ENCODE measurements around a stretch of chr4.

- PRO-cap, 2 experiments: no peak in any of the 2 experiments
These were observed 112.0 kb downstream of the STOX2 start for GRCh38 chr4:184017120-184017405.

DNA sequence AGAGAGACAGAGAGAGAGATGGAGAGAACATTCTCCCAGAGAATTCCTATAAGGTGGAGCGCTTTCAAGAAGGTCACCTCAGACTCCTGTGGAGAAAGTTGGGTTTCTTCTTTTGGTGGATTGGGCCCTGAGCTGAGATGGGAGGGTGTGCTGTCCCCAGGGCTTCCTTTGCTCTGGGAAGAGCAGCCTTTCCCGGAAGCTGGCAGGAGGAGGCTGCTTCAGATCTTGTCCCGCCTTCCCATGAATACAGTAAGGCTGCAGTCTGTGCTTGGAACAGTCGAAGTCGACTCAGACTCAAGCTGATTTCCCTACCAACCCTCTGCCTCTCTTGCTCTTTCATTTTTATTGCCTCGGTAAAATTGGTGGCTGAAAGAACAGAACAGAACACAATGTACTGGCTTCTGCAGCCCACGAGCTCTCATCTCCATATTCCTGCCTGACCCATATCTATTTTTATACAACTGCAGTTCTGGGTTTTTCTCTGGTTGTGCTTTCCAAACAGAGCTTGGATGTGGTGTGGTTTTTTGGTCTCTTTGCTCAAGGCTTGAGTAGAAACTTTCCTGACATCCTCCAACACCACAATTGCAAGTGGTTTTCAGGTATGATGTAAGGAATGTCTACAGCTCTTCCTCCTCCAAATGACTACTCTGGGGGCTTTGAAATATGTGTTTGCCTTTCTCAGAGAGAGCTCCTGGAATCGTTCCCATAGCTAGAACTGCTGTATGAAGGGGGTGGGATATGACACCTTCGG is 61.5 kb downstream of the ENPP6 start:
- PRO-cap, 2 experiments: no peak in any of the 2 experiments

DNA sequence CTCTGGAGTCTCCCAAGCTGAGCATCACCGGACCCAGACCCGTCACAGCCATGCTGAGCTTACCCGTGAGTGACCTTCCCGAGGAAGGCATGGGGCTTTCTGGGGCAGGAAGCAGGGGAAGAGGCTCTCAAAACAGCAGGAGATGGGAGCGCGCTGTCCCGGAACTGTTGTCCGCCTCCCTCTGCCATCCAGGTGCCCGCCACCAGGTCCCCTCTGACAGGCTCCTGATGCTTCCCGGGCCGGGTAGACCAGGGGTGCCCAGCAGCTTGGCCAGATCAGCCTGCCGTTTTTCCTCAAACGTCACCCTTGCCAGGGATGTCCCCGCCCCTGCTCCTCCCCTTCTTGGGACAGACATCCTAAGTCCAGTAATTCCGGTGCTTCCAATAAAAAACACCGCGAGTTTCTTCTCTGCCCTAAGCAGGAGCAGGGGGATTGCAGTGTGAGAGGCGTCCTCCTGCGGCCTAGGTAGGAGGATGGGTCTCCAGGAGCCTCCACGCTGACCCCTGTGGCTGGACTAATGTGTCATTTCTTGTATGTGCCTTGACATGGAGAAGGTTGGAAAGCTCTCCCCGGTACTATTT is 66.4 kb upstream of the ENPP6 start:
- PRO-cap, 2 experiments: no peak in any of the 2 experiments

GRCh38 chr4:184346581-184347209 is 127.7 kb downstream of the IRF2 start:
- PRO-cap, 2 experiments: no peak in any of the 2 experiments

DNA sequence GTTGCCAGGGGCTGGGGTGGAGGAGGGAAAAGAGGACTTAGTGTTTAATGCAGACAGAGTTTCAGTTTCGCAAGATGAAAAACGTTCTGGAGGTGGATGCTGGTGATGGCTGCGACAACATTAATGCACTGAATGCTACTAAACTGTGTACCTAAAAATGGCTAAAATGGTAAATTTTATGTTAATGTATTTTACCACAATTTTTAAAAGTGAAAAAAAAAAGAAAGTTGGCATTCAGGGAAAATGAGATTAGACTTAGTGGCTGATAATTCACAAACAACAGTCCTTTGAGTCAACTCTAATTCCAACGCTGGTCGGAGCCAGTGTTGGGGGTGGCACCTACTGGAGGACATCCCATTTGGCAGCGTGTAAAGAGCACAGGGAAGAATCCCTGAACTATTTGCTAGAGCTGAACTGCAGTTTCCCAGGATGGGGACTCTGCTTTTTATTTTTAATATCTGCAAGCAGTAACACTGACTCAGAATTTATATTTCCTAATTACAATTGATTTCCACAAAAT is 77.0 kb downstream of the IRF2 start:
- PRO-cap, 2 experiments: no peak in any of the 2 experiments

DNA sequence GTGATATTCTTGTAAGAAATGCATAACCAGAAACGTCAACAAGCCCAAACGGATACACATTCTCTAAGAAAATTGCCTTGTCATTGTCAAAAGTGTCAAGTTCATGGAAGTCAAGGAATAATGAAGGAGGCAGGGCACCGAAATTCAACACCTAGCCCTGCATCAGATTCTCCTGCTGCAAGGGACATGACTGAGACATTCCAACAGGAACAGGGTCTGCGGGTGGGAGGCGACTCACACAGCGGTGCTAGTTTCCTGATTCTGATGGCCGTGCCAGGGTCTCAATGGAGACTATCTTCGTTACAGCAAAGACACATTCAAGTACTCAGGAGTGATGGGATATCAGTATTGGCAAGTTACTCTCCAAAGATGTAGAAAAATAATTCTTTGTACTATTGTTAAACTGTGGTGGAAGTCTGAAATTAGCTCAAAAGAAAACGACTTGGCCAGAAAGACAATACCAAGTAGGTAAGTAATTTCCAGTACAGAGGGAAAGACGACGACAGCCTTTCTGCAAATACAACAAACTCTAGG is 26.6 kb downstream of the IRF2 start:
- PRO-cap, 2 experiments: no peak in any of the 2 experiments

DNA sequence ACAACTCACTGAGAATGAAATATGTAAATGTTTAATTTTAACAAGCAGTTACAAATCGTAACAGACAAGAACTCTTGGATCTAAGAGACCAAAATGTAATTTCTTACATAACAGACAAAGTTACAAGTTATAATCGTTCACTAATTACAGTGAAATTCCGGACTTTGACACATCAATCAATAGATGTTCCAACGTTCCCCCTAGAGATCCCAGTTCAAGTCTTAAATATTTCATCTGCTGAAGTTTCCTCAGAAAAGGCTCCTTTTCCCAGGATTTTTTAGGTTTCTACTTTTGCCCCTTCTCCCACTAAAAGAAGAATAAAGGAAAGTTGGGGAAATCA is 2.5 kb downstream of the IRF2 start:
- PRO-cap, 2 experiments: no peak in any of the 2 experiments

- PRO-cap, 2 experiments: peak in 2 of 2 experiments; most common plus-strand start chr4:184475292 (in 1); most common minus-strand start chr4:184475107 (in 2)
These were observed 645 bp upstream of the IRF2 start for GRCh38 chr4:184474946-184475443.

GRCh38 chr4:184503637-184504257 is 29.4 kb upstream of the IRF2 start:
- PRO-cap, 2 experiments: no peak in any of the 2 experiments

DNA sequence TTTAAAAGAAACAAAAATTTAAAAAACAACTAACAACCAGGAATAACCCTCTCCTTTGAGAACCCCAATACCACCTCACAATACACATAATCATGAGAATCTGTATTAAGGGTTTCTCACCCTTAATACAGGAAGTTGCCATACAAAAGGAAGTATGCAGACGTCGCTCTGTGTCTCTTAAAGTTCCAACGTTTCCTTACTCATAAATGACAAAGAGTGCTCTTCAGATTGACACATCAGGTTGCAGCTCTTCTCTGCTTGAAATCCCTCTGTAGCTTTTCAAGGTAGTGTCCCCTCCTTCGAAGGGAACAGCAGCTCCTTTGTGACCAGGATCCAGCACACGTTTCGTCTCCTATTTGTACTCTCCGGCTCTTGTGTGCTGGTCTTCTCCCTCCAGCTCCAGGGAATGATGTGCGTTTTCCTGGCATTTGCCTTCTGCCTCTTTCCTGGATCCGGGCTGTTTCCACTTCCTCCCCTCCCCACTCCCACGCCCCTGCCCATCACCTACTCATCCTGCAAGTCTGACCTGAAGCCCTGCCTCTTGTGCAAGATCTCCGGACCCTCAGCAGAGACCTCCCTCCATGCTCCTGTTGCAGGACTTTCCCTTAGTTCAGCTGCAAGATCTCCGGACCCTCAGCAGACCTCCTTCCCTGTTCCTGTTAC is 74.1 kb upstream of the IRF2 start:
- PRO-cap, 2 experiments: no peak in any of the 2 experiments

DNA sequence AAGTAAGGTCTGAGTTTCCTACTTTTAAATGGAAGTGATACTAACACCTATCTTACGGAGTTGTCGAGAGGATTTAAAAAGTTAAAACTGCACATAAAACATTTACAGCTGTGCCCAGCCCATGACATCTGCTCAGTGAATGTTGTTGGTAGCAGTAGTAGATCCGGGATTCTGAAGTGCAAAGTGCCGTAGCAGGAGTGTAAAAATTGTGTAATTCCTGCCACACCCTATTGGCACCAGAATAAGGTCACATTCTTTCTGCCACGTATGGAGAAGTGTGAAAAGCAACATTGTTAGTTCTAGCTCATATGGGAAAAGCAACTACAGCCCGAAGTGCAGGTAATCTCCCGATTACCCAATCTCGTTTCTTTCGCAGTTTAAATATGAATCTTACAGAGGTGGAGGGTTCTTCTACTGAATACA is 31.1 kb downstream of the PRIMPOL start:
- PRO-cap, 2 experiments: no peak in any of the 2 experiments

DNA sequence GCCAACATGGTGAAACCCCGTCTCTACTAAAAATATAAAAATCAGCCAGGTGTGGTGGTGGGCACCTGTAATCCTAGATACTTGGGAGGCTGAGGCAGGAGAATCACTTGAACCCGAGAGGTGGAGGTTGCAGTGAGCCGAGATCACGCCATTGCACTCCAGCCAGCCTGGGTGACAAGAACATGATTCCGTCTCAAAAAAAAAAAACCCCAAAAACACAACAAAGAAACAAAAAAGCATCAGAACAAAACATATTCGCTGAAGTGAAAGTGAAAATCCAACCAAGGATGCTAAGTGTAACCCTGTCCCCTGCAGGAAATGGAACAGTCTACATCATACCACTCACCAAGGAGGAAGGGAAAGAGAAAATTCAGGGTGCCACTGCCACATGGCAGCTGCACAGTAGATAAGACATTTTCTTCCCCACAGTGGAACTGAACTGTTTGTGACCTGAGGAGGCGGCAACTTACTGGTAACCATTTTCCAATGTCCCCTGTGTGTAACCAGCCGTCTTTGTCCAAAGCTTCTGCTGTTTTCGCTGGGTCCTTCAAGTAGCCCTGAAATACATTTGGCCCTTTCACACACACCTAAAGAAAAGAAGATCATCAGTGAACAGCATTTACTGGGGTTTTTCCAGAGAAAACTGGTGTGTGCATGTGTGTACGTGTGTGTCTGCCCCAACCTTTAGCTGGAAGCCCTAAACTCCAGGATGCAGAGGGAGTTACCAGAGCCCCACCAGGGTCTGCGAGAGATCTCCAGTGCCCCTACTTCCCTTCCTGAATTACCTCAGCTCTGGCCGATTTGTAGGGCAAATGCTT is 28.2 kb upstream of the CENPU start:
- PRO-cap, 2 experiments: peak in 2 of 2 experiments; most common plus-strand start position 326 of the sequence (in 2); most common minus-strand start position 184 of the sequence (in 1)

- PRO-cap, 2 experiments: no peak in any of the 2 experiments
These were observed 41.3 kb downstream of the ACSL1 start for GRCh38 chr4:184784384-184785034.

GRCh38 chr4:184787654-184788320 is 38.0 kb downstream of the ACSL1 start:
- PRO-cap, 2 experiments: no peak in any of the 2 experiments

DNA sequence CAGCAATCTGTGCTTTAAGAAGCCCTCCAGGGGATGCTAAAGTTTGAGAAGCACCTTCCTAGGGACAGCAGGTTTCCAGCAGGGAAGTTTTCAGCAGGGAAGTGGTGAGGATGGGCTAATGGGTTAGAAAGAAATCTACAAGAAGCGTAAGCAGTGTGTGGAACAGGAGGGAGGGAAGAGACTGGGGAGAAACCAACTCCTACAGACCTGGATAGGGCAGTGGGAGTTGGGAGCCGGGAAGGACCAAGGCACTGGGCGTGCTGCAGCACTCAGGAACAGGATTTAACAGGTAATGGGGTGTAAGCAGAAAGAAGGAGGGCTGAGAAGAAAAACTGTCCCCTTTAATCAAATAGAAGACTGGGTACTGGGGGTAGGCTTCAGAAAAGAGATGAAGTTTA is 34.3 kb downstream of the ACSL1 start:
- PRO-cap, 2 experiments: no peak in any of the 2 experiments

- PRO-cap, 2 experiments: no peak in any of the 2 experiments
These were observed 28.6 kb downstream of the ACSL1 start for GRCh38 chr4:184796773-184797878.

- PRO-cap, 2 experiments: no peak in any of the 2 experiments
These were observed 10.7 kb downstream of the ACSL1 start for GRCh38 chr4:184814596-184815967.

DNA sequence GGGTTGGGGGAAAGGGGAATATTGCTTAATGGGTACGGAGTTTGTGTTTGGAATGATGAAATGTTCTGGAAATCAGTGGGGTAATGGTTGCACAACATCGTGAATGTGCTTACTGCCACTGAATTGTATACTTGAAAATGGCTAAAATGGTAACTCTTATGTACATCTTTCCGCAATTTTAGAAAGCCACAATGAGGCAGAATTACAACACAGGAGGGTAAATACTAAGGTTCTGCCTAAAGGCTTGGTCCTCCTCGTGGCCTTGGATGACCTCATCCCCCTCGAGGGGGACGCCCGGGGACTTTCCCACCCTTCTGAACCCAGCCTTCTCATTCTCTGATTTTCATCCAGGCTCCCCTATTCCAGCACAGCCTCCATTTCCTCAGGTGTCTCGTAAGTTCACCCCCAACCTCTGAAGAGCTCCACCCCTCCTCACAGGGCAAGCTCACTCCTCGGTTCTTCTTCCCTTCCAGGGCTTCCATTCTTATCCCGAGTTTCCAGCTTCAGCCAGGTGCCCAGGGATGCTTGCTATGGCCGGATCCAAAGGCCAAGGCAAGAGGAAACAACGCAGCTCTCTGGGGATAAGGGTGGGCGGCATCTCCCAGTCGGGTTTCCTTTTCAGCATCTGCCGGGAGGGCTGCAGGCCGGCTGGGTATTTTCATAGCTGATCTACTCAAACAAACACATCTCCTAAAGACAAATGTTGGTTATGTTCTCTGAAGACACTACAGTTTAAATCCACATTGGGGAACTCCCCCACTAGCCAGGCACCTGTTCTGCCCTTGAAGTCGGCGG is 71.3 kb upstream of the ACSL1 start:
- PRO-cap, 2 experiments: no peak in any of the 2 experiments

- PRO-cap, 2 experiments: no peak in any of the 2 experiments
These were observed 73.0 kb upstream of the ACSL1 start for GRCh38 chr4:184898755-184899181.

- PRO-cap, 2 experiments: no peak in any of the 2 experiments
These were observed 5.8 kb upstream of the SLC25A4 start for GRCh38 chr4:185137102-185137894.

Data from cytotoxic T cell (primary cell).